ENCODE results near the gene FOXA2.

DNA sequence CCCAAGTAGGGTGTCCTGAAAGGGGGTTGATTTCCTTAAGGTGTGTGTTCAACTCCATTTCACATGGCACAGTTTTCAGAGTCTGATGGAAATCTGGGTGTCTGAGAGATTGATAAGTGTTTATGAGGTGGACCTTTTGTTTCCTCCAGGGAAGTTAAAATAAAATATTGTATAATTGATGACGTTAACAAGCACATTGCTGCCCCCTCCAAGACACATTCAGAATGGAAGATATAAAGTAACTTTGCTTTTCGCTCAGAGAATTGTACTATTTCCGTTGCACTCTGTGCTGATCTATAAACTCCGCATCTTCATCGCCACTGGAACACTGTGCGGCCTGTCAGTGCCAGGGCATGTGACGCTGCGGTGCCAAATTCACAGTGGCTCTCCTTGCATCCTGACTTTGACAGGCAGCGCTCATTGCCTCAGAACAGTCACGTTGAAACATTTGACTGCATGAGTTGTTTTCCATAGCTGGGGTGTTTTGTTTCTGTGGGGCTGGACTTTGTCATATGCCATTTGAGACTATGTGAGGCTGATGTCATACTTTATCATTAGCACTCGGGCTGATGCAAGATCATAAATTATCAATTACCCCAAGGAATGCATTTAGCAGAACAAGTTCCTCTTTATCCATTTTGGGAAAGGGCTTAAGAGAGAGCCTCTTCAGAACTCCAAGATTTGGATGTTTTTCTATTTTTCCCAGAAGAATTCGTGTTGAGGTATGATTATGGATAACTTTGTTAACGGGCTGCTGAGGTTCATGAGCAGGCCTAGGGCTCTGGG, 32.7 kb downstream of the CFAP61 start:
- PRO-cap, 3 experiments = no peak in any of the 3 experiments

- PRO-cap, 3 experiments = no peak in any of the 3 experiments
Observed at GRCh38 chr20:20197537-20197736, 145.1 kb downstream of the CFAP61 start.

DNA sequence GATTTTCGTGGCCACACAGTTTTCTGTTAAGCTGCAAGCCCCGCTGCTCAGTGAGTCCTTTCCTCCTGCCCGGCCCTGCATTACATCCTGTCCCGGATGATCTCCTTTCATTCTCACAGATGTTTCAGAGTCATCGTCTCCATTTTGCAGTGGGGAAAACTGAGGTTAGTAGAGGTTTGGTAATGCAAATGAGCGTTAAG, 155.5 kb downstream of the CFAP61 start:
- PRO-cap, 3 experiments = no peak in any of the 3 experiments

- PRO-cap, 3 experiments = no peak in any of the 3 experiments
Observed at GRCh38 chr20:20368165-20369079, 518 bp downstream of the INSM1 start.

GRCh38 chr20:20369292-20369948, 1.5 kb downstream of the INSM1 start:
- PRO-cap, 3 experiments = peak in 1 of 3 experiments; most common minus-strand start chr20:20369691 (in 1)

GRCh38 chr20:20488941-20489573, 121.2 kb downstream of the INSM1 start:
- PRO-cap, 3 experiments = no peak in any of the 3 experiments

GRCh38 chr20:20512271-20513260, 144.7 kb downstream of the INSM1 start:
- PRO-cap, 3 experiments = no peak in any of the 3 experiments

DNA sequence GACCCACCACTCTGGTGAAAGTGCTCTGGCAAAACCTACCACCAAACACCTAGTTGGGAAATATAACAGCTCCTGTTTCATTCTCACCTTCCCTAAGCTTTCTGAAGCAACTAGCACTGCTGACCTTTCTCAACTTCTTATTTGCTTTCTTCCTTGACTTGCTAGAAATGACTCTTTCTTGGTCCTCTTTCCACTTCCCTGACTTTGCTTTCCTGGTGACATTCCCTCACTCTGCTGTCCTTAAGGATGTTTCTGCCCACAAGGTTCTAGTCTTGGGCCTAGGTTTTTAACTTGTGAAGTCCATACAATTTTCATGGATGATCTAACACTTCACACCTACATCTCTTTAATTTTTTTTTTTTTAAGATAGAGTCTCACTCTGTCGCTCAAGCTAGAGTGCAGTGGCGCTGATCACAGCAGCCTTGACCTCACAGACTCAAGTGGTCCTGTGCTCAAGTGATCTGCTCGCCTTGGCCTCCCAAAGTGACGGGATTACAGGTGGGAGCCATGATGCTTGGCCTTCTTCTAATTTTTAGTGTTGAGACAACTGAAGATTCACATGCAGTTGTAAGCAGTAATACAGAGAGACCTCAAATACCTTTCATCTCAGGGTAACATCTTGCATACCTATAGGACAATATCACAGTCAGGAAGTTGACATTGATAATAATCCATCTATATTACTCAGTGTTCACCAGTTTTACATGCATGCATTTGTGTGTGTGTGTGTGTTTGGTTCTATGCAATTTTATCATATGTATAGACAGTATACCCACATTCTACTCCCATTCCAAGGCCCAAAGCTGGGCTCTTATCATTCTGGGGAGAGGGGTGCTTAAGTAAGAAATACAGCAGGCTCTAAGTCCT, 151.9 kb downstream of the INSM1 start:
- PRO-cap, 3 experiments = no peak in any of the 3 experiments

DNA sequence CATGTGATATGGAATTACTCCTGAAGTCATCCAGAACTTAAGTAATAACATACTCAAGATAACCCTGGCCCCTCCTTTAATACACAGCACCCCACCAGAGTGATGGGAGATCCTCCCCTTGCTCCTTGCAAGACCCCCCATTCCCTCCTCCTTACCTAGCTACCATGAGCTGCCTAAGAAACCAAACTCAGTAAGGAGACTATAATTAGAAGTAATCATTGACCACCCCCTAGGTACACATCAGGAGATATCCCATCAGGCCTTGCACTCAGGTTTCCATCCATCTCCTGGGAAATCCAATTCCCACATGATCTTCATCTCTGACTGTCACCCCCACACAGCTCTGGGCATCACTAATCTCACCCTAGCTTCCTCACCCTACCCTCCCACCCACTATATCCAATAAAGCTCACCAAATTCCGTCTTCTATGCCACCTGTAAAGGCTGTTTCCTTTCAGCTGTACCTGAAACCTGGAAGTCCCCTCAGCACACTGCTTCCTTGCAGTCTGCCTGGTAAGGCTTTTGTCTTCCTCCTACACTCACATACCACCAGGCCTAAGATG, 22.2 kb downstream of the RALGAPA2 start:
- PRO-cap, 3 experiments = no peak in any of the 3 experiments

DNA sequence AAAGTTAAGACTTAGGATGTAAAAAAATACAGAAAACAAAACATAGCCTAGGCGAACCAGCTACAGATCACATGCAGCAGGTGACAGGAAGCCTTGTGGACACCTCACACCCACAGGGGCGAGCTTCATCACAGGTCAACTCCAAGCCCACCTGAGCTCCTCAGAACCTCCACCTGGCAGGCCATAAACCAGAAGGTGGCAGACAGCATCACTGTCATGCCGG, 1.1 kb downstream of the RALGAPA2 start:
- PRO-cap, 3 experiments = no peak in any of the 3 experiments

DNA sequence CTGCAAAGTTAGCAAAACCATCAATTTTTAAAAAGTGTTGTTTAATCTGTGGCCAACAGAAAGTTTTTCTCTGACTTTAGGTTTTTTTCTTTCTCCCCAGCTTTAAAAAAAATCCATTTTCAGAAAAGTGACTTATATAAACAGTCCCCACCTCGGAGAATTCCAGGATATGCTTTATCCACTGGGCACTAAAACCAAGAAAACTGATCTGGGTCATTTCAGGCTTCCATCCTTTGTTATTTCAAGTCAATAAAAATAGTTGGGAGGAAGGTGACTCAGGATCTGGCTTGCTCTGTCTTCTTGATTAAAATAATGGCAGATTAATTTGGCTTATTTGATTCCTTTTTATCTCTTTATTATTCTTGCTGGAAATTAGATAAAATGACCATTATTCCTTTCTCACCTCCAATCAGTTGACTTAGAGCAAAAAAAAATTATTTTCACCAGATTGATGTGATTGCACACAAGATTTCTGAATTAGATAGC, 19.2 kb upstream of the RALGAPA2 start:
- PRO-cap, 3 experiments = no peak in any of the 3 experiments

- PRO-cap, 3 experiments = no peak in any of the 3 experiments
Observed at GRCh38 chr20:21100187-21100624, 25.7 kb upstream of the KIZ start.

DNA sequence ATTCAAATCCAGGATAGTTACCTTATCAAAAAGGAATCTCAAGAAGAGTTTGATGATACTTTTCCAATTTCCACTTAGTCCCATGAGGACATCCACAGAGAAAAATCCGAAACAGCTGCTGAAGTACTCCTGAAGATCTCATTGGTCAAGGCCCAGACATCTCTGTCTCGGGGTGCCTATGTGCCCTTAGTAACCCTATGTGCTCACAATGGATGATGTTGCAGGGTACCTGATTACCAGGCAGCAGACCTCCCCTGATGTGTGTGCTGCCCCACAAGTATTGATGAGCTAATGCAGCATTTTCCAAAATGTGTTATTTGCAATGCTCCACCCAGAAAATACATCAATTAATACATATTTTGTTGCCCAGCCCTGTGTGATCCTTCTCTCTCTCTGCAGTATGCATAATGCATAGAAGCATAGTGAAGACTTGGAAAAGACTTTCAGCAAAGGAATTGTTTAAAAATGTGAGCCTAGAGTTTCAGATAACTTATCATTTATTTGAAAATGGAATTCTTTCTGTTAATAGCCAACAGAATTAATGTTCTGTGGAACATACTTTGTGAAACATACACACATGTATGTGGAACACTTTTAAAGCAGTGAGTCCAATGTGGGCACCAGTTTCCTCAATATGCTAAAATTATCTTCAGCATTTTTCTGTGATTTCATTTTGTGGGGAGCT, 84.9 kb upstream of the XRN2 start:
- PRO-cap, 3 experiments = no peak in any of the 3 experiments

DNA sequence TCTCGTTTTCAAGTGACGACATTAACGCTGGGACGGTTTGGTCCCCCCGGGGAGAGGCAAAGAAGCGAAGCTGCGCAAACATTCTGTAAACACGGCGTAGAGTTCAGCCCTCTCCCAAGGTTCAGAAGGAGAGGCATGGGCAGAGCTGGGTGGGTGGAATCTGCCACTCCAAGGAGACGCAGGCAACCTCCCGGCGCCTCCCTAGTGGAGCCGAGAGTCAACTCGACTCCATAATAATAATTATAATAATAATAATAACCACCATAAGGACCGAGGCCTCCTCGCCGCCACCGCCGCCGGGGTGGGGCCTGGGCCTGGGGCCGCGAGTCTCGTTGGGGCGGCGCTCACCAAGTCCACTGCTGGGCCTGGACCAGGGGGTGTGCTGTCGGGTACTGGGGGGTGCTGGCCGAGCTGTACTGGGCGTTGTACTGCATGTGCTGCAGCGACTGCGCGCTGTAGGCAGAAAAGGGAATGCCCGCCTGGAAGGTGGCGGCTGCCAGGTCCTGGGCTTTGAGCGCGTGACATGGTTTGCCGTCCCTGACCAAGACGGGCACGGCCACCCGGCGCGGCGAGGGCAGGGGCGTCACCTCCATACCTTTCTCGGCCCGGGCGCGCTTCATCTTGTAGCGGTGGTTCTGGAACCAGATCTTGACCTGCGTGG, 2.2 kb downstream of the NKX2-2 start:
- PRO-cap, 3 experiments = no peak in any of the 3 experiments

- PRO-cap, 3 experiments = no peak in any of the 3 experiments
Observed at GRCh38 chr20:21520503-21521190, 6.8 kb upstream of the NKX2-2 start.

- PRO-cap, 3 experiments = no peak in any of the 3 experiments
Observed at GRCh38 chr20:22420354-22420872, 164.0 kb downstream of the FOXA2 start.

DNA sequence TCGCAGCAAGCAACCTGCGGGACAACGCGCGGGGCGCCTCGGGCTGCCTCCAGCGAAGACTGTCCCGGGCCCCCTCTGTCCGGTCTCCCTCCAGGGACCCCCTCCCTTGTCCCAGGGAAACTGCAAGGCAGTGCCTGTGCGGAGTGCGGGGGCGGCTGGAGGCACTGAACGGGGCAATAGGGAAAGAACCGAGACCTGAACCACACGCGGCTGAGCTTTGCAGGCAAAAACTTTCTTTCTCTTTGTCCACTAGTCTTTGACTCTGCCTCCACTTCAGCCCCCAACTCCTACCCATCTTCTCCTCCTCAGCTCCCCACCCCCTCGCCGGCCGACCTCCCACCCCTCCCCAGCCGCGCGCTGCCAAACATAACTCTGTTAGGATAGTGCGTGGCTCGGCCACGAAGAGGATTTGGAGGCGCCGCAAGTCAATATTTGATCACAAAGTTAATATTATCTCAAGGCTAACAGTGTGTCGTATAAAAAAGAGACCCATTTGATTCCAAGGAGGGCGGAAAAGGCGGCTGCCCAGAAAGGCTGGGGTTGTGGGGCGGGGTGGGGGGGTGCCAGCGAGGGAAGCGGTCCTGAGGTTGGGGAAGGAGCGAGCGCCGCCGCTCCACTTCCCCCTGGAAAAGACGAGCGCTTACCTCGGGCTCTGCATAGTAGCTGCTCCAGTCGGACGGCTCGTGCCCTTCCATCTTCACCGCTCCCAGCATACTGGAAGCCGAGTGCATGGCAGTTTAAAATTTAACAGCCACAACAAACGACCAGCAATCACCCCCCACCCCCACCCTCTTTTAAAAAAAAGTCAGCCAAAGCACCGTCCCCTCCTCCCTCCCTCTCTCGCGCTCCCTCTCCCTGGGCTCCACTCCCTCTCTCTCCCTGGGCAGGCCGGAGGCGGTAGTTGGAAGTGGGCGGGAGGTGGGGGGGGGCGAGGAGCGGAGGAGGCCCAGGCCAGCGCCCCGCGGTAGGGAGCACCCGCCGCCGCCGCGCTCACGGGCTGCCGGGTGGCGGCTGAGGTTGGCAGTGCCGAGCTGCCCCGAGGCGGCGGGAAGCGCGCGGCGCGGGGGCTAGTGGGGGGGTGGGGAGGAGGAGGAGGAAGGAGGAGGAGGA, at the start of gene FOXA2:
Gene FOXA2, minus strand, starts transcription at position 1,025 of the 1,110 bp plus-strand sequence.
- PRO-cap, 3 experiments = no peak in any of the 3 experiments

GRCh38 chr20:23051170-23051757, 1.8 kb upstream of the THBD start:
- PRO-cap, 3 experiments = peak in 1 of 3 experiments; most common minus-strand start chr20:23051597 (in 1)

- PRO-cap, 3 experiments = no peak in any of the 3 experiments
Observed at GRCh38 chr20:23136811-23137361, 50.8 kb upstream of the CD93 start.

- PRO-cap, 3 experiments = no peak in any of the 3 experiments
Observed at GRCh38 chr20:23156034-23156482, 69.9 kb upstream of the CD93 start.

Data from Metastatic Breast Carcinoma in the Ovary (tissue), 3 donors.